CMK (cell line): ENCODE measurements around a stretch of chr12.

- RRBS, result no CpG with 5 or more reads among the region's 2 CpGs
Observed at GRCh38 chr12:92123454-92124132, 22.1 kb downstream of the BTG1 start.

- RRBS, result no CpG with 5 or more reads among the region's 3 CpGs
Observed at GRCh38 chr12:92124960-92125330, 20.7 kb downstream of the BTG1 start.

DNA sequence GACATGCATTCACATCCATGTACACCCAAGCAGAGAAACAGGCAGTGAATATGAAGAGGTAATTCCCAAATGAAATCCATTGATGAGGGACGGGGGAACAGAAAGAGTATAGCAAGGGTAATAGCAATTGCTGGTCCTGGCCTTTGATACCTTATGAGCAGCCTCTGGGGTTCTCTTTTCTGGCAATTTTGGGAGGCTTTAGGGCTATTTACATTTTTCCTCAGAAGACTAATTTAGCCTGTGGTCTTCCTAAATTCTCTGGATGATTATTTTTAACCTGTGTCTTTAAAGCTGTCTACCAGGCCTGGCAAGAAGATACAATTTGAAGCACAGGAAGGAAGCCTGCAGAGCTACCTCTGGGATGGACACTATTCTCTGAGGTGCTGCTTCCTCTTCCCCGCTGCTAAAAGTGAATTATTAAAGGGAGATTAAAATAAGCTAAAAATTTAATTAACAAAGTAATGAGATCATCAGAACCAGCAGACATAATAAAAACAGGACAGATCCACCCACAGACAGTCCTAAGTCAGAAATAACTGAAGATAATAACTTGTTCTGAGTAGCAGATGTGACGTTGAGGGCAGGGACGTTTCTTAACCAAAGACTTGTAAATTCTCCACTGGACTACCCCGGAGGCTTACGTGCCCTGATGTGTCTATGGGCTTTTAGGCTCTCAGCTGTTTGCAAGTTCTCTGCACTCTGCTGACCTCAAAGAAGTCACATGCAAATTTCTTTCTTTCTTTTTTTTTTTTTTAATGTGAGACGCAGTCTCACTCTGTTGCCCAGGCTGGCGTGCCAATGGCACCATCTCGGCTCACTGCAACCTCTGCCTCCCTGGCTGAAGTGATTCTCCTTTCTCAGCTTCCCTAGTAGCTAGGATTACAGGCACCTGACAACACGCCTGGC lies 26.8 kb upstream of the BTG1 start:
- RRBS, result no CpG with 5 or more reads among the region's 10 CpGs

GRCh38 chr12:92362688-92363162 lies 217.1 kb upstream of the BTG1 start:
- RRBS, result no CpG with 5 or more reads among the region's 3 CpGs

DNA sequence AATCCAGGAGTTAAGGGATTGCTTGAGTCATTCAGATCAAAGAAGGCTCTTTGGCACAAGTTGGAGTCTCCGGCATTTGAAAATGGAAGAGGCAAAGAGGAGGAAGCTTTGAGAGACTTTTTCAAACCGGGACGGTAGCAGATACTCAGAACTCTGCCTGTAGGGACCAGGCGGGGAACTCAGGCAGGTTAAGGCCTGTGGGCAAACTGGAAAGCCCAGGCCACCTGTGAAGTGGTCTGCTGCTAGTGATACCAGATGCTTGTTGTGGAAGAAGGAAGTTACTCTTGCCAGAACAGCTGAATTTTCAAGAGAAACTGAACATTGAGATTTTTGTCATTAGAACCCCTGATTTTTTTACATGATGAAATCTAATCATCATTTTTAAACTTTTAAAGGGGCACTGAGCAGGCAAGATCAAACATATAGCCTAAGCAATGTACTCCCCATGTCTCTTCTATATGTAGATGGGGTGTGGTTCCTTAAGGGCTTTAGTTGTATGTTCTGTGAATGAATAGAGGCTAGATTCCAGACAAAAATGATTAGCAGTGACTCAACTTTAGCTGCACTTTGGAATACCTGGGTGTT lies 256.9 kb upstream of the PLEKHG7 start:
- RRBS, result no CpG with 5 or more reads among the region's 4 CpGs

DNA sequence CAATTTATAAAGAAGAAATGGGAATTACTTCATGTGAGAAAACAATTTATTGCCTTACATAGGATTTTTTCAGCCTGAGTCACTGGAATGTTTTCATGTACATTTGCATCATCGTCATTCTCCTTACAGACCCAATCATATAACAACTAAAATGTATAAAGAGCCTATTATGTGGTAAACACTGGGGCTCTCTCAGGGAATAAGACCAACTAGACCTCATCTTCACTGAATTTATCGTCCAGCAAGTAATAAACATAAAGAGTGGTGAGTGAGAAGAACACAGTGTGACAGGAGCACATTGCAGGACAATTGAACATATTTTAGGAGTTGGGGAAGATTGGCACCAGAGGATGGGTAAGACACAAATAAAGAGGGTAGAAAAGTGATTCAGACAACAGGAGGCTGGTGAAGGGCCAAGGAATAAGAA lies 100.2 kb upstream of the PLEKHG7 start:
- RRBS, result no CpG with 5 or more reads among the region's 2 CpGs

- RRBS, result no CpG with 5 or more reads among the region's 4 CpGs
Observed at GRCh38 chr12:92827915-92828429, 101.1 kb downstream of the EEA1 start.

- RRBS, result no CpG with 5 or more reads among the region's 1 CpG
Observed at GRCh38 chr12:92852875-92853074, 76.3 kb downstream of the EEA1 start.

DNA sequence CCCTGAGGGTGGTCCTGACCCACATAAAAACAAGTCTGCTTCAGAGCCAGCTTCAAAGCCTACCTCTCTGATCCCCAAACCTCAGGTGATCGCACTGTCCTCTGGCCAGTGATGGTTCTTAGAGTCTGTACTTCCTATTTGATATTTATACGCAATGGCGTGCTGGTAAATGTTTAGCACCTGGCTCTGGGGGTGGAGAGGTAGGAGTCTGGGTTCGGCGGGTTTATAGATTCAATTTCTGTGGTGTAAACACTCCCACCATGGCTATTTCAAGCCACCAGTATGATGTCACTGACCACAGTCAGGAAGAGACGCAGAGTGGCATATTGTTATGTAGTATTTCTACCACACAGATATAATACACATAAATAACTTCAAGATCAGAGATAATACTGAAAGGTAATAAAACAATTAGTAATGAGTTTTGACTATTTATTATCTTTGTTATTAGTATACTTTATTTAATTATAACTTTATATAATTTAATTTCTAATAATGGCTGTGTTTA lies 166.3 kb upstream of the EEA1 start:
- RRBS, result no CpG with 5 or more reads among the region's 6 CpGs

- RRBS, result no CpG with 5 or more reads among the region's 3 CpGs
Observed at GRCh38 chr12:93173367-93173756, 204.4 kb upstream of the NUDT4 start.

- RRBS, result no CpG with 5 or more reads among the region's 11 CpGs
Observed at GRCh38 chr12:93440279-93440871, 1.4 kb downstream of the UBE2N start.

GRCh38 chr12:93571378-93571832 lies 1.1 kb upstream of the SOCS2 start:
- RRBS, result 2% methylated on average over 8 of the region's 33 CpGs

DNA sequence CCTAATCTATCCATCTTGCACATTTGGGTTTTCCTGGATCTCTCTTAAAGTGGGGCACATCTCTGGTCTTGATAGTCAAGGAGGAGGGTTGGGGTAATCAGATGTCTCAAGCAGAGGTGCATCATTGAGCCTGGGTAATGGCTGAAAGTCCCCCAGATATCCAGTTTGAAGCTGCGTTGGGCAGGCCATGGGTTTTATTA lies 10.9 kb downstream of the SOCS2 start:
- RRBS, result no CpG with 5 or more reads among the region's 1 CpG

DNA sequence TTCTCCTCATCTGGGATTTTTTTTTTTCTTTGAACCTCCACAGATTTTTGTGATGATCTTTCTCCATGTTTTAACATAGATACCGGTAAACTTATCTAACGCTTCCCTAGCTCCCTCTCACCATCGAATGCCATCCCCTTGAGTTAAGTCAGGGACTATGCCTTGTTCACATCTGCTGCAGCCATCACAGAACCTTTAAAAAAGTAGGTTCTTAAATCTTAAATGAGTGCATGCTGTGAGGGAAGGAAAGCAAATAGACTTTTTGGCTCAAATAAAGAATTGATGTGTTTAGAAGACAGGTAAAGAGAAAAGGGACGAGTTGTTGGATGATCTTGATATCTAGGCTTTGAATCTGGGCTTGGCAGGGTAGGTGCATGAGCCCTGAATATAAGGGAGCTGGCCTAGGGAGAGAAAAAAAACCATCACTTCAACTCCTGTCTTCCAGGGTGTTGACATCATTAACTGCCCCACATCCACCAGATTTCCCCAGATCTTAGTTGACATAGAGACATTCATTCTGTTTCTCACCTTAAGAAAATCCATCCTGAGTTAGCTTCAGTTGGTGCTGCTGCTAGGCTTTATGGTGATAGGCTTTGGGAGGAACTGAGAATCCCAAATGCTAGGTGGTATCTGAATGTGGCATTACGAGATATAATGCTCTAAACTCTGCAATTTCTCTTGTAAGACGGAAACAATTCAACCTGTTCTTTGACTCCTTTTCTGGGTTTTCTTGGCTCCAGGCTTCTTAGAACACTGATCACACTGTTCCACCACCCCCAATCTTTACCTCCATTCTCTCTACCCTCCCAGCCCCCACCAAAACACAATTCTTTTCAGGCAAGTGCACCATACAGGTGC lies 25.0 kb downstream of the CRADD start:
- RRBS, result no CpG with 5 or more reads among the region's 6 CpGs

GRCh38 chr12:94075317-94076009 lies 72.9 kb upstream of the PLXNC1 start:
- RRBS, result no CpG with 5 or more reads among the region's 3 CpGs

DNA sequence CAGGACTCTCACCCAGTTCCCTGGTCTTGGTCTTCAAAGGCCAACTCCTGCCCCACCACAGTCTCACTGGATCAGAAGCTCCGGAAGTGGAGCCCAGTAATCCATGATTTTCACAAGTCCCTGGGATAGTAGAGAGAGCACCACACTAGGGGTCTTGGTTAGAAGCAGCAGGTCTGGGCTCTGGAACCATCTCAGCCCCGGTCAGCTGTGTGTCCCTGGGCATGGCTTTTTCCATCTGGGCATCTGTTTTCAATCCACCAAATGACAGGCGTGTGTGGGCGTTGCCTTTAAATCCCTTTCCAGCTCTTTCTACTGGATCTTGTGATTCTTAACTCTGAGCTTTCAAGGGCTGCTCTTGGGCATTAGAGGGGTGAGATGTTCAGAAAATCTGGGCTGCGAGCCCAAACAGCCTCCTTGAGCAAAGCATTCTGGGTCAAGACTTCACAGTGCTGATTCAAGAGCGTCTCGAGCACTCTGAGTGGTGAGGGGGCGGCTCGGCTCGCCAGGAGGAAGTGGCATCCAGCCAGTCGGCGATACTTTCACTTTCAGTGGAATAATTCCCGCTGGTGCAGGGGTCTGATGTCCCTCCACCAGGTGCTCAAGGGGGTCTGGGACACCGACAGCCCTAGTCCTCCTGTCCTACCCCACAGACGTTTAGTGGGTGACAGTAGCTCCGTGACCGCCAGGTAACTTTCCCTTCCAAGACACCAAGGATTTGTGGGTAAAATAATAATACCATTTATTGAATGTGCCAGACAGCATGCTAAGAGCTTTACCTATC lies 113.9 kb downstream of the PLXNC1 start:
- RRBS, result no CpG with 5 or more reads among the region's 17 CpGs

GRCh38 chr12:94389737-94390270 lies 69.9 kb downstream of the CEP83 start:
- RRBS, result no CpG with 5 or more reads among the region's 12 CpGs

- RRBS, result no CpG with 5 or more reads among the region's 1 CpG
Observed at GRCh38 chr12:94511426-94511825, 51.8 kb upstream of the CEP83 start.

DNA sequence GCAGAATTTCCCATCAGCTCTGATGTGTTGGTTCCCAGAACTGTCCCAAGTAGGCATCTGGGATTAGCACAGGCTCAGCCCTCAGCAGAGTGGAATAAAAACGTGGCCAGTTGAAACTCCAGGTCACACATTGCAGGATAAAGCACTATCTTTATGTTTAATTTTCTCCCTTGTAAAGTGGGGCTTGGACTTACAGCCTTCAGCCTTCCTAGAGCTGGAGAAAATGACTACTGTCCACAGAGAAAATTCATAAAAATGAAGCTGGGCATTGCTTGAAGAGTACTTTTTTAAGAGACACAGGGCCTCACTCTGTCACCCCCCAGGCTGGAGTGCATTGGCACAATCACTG lies 74.2 kb downstream of the TMCC3 start:
- RRBS, result no CpG with 5 or more reads among the region's 1 CpG

GRCh38 chr12:94586563-94586972 lies 63.8 kb downstream of the TMCC3 start:
- RRBS, result no CpG with 5 or more reads among the region's 4 CpGs